ENCODE measurements around a stretch of chr15.

DNA sequence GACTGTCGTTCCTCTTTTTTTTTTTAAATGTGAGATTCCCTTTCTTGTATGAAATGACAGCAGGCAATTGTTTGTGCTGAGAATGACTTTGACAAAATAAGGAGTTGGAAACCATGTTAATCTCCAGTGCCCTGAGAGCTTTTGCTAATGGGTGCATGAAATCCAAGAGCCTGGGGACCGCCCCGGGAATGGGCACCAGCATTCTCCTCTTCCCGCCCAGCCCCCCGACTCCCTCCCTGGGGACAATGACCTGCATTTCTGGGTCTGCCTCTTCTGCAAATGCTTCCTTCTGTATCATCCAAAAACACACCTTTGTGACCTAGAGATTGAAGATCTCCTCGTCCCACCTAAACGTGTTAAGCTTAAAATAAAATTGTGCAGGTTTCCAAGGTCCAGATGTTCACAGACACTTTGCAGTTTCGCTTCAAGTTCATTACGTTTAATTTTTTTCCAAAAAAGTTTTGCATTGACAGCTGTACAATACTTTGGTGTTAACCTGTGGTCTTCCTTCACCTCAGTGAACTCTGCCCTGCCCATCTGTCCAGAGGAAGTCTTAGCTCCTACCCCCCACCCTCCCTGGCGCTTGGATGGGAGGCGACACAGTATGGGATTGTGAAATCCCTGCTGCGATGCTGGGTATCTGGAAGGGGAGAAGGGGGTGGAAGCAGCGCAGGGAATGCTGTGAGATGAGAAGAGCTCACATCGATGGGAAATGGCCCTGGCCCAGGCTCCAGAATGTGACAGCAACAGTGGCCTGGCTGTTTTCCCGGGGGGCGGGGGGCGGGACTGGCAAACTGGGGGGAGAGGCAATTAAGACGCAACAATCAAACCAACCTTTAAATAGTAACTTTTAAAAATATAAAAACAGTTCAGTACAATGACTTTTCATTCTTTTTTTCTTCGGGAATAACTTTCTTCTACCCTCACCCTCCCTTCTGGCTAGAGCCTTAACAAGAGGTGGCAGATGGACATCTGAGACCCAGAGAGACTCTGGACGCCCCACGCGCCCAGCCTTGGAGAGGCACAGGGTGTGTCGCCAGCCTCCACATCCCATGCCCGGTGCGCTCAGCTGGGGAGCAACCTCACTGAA lies 50.0 kb downstream of the TLE3 start:
- RAMPAGE, long total RNA = no peak
- RRBS, 2 experiments = no CpG with 5 or more reads among the region's 25 CpGs
CAGE:
- cytosol, long polyA minus RNA = no peak
- cytosol, long polyA plus RNA = no peak
- long polyA plus RNA = no peak
- nucleolus, long total RNA = no peak
- nucleus, long polyA plus RNA = no peak
- nucleus, long total RNA = no peak

DNA sequence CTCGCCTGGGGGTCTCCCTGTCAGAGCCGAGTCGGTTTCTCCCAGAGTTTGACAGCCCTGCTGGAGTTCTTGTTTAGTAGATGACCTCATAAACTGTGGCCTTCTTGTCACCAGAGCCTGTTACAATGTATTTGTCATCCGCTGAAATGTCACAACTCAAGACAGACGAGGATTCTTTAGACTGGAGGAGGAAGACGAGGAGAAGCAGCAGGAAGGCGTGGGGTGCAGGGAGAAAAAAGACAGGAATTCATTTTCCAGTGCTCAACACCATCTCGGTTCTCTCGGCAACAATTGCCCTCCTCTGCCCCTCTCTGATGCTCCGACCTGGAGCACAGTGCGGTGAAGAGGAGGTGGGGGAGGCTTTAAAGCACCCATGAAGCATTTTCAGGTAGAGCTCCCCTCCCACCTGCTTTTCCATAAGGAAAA lies 47.7 kb downstream of the TLE3 start:
- RAMPAGE, long total RNA = no peak
- RRBS, 2 experiments = no CpG with 5 or more reads among the region's 11 CpGs
CAGE:
- cytosol, long polyA minus RNA = no peak
- cytosol, long polyA plus RNA = no peak
- long polyA plus RNA = no peak
- nucleolus, long total RNA = no peak
- nucleus, long polyA plus RNA = no peak
- nucleus, long total RNA = no peak

- RAMPAGE, long total RNA = no peak
- RRBS, 2 experiments = no CpG with 5 or more reads among the region's 26 CpGs
CAGE:
- cytosol, long polyA minus RNA = no peak
- cytosol, long polyA plus RNA = no peak
- long polyA plus RNA = no peak
- nucleolus, long total RNA = no peak
- nucleus, long polyA plus RNA = no peak
- nucleus, long total RNA = no peak
Observed at GRCh38 chr15:70057126-70057910, 40.4 kb downstream of the TLE3 start.

DNA sequence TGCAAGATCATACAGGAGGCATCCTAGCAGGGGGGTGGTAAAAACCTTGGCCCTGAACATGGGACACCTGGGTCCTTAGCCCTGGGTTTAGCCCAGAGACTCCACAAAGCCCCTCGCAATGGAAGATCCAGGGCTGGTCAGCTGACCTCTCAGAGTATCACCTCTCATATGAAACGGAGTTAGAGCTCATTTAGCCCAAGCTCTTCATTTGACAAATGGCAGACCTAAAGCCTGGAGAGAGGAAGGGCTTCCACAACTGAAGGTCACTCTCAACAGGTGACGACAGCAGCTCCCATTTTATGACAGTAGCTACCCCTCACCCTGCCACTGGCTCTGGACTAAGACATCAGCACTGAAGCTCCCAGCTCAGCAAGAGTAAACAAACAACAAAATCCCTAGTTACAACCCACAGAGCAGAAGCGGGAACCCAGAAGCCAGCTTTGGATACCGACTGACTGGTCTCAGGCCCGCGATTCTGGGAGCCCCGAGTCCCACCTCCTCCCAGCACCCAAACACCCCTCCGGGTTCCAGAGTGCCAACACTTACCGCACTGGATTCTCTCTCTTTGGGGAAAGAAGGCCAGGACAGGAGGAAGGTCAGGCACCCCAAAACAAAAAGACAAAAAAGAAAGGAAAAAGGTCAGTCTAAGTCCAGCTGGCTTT lies 33.7 kb downstream of the TLE3 start:
- RAMPAGE, long total RNA = no peak
- RRBS, 2 experiments = no CpG with 5 or more reads among the region's 10 CpGs
CAGE:
- cytosol, long polyA minus RNA = start-site peak on the minus strand centred at position 559 of the sequence, 8 bp wide, 22 reads
- cytosol, long polyA plus RNA = no peak
- long polyA plus RNA = no peak
- nucleolus, long total RNA = no peak
- nucleus, long polyA plus RNA = no peak
- nucleus, long total RNA = no peak

DNA sequence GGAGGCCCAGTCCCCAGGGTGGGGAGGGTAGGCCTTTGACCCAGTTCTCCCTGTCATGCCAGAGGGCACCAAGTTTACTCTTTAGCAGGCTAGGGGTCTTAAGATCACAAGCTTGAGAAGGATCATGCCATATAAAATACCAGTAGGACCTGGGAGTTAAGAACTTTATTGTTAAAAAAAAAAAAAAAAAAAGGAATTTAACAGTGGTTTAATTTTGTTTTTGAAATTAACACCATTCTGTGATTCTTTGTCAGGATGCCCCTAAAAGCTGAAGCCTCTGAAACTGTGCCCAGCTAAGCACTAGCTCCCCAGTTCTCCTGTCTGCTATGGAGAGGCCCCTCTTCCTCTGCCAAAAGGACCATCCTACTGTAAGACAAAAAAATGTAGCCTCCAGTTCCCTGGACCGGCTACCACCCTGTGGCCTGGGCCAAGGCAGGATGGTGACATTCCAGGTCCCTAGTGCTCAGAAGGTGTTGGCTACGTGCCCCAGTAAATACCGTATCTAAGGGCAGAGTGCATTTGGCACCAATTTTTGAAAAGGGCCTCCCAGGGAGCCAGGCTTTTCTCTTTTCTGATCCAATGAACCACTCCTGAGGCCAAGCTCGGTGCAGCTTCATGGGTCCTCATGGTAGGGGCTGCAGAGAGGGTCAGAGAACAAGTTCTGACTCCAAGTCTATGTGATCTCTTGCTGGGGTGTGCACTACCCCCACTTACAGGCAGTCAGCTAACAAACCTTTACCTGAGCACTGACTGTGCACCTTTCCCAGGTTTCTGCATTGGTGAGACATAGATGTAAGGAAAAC lies 32.8 kb downstream of the TLE3 start:
- RAMPAGE, long total RNA = no peak
- RRBS, 2 experiments = no CpG with 5 or more reads among the region's 4 CpGs
CAGE:
- cytosol, long polyA minus RNA = no peak
- cytosol, long polyA plus RNA = no peak
- long polyA plus RNA = no peak
- nucleolus, long total RNA = no peak
- nucleus, long polyA plus RNA = no peak
- nucleus, long total RNA = no peak

DNA sequence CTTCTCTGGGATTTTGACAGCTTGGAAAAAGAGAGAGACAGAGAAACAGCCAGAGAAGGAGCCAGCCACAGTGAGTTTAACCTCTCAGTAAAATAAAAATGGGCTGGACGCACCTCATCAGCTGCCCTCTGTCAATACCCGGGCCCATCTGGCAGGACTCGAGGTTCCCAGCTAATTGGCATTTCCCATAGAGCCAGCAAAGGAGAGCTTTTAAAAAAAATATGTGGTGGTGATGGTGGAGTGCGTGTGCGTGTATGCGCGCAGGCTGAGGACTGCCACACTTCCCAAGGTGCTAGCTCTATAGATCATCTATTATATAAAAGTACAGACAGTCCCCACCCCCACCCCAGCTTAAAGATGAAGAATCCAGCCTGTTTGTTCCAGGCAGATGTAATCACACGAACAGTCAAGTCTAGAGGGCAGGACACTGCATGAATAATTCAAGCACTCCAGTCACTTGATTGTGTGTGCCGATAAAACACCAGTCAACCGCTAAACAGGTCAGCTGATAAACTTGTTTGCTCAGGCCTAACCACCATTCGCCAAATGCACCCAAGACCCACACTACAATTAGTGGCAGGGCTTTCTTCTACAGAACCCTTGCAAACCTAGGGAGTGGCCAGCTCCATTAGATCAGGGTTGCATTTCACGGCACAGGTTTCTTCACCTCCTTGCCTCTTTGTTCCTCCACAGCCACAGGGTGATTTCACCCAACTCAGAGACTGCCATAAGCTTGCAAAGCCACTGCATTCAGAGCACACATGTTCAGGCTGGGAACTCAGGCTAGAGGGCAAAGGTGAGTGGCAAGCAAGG lies 5.9 kb downstream of the TLE3 start:
- RAMPAGE, long total RNA = no peak
- RRBS, 2 experiments = no CpG with 5 or more reads among the region's 12 CpGs
CAGE:
- cytosol, long polyA minus RNA = no peak
- cytosol, long polyA plus RNA = no peak
- long polyA plus RNA = no peak
- nucleolus, long total RNA = no peak
- nucleus, long polyA plus RNA = no peak
- nucleus, long total RNA = no peak

GRCh38 chr15:70101366-70101781 lies 3.7 kb upstream of the TLE3 start:
- RAMPAGE, long total RNA = no peak
- RRBS, 2 experiments = 63% methylated on average over 2 of the region's 10 CpGs; no CpG with 5 or more reads in 1 of the 2 experiments
CAGE:
- cytosol, long polyA minus RNA = no peak
- cytosol, long polyA plus RNA = no peak
- long polyA plus RNA = no peak
- nucleolus, long total RNA = no peak
- nucleus, long polyA plus RNA = no peak
- nucleus, long total RNA = no peak

DNA sequence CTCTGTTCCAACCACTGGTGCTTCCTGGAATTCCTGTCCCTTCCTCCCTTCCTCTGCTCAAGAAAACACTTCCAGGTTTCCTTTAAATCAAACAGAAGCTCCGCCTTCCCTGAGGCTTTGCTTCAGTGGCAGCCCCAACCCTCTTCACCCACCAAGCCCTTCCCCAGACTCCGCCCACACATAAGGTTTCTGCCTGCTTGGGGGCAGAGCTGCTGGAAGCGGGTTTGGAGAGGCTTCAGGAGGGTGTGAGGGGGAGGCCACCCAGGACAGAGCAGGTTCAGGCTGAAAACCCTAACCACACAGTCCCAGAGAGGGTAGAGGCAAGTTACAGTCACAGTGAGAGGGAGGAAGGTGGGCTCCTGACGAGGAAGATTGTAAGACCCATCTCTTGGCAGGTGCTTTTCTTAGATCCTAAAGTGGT lies 150.9 kb upstream of the TLE3 start:
- RAMPAGE, long total RNA = no peak
- RRBS, 2 experiments = no CpG with 5 or more reads among the region's 4 CpGs
CAGE:
- cytosol, long polyA minus RNA = no peak
- cytosol, long polyA plus RNA = no peak
- long polyA plus RNA = no peak
- nucleolus, long total RNA = no peak
- nucleus, long polyA plus RNA = no peak
- nucleus, long total RNA = no peak

- RAMPAGE, long total RNA = no peak
- RRBS, 2 experiments = no CpG with 5 or more reads among the region's 6 CpGs
CAGE:
- cytosol, long polyA minus RNA = no peak
- cytosol, long polyA plus RNA = no peak
- long polyA plus RNA = no peak
- nucleolus, long total RNA = no peak
- nucleus, long polyA plus RNA = no peak
- nucleus, long total RNA = no peak
Observed at GRCh38 chr15:70435187-70435752, 328.1 kb downstream of the UACA start.

GRCh38 chr15:70726713-70727382 lies 36.5 kb downstream of the UACA start:
- RAMPAGE, long total RNA = no peak
- RRBS, 2 experiments = no CpG with 5 or more reads among the region's 3 CpGs
CAGE:
- cytosol, long polyA minus RNA = no peak
- cytosol, long polyA plus RNA = no peak
- long polyA plus RNA = no peak
- nucleolus, long total RNA = no peak
- nucleus, long polyA plus RNA = no peak
- nucleus, long total RNA = no peak

GRCh38 chr15:70807011-70807549 lies 43.7 kb upstream of the UACA start:
- RAMPAGE, long total RNA = no peak
- RRBS, 2 experiments = no CpG with 5 or more reads among the region's 8 CpGs
CAGE:
- cytosol, long polyA minus RNA = no peak
- cytosol, long polyA plus RNA = no peak
- long polyA plus RNA = no peak
- nucleolus, long total RNA = no peak
- nucleus, long polyA plus RNA = no peak
- nucleus, long total RNA = no peak

- RAMPAGE, long total RNA = no peak
- RRBS, 2 experiments = 9 to 20% methylated on average over 7 of the region's 24 CpGs
CAGE:
- cytosol, long polyA minus RNA = no peak
- cytosol, long polyA plus RNA = no peak
- long polyA plus RNA = no peak
- nucleolus, long total RNA = no peak
- nucleus, long polyA plus RNA = no peak
- nucleus, long total RNA = no peak
Observed at GRCh38 chr15:70852917-70853715, 841 bp downstream of the LARP6 start.

- RAMPAGE, long total RNA = no peak
- RRBS, 2 experiments = no CpG with 5 or more reads among the region's 4 CpGs
CAGE:
- cytosol, long polyA minus RNA = no peak
- cytosol, long polyA plus RNA = no peak
- long polyA plus RNA = no peak
- nucleolus, long total RNA = no peak
- nucleus, long polyA plus RNA = no peak
- nucleus, long total RNA = no peak
Observed at GRCh38 chr15:71146635-71147196, 31.4 kb downstream of the THSD4 start.

- RAMPAGE, long total RNA = no peak
- RRBS, 2 experiments = no CpG with 5 or more reads among the region's 6 CpGs
CAGE:
- cytosol, long polyA minus RNA = no peak
- cytosol, long polyA plus RNA = no peak
- long polyA plus RNA = no peak
- nucleolus, long total RNA = no peak
- nucleus, long polyA plus RNA = no peak
- nucleus, long total RNA = no peak
Observed at GRCh38 chr15:71294172-71294517, 178.9 kb downstream of the THSD4 start.

GRCh38 chr15:71435234-71436008 lies 320.1 kb downstream of the THSD4 start:
- RAMPAGE, long total RNA = no peak
- RRBS, 2 experiments = no CpG with 5 or more reads among the region's 7 CpGs
CAGE:
- cytosol, long polyA minus RNA = no peak
- cytosol, long polyA plus RNA = no peak
- long polyA plus RNA = no peak
- nucleolus, long total RNA = no peak
- nucleus, long polyA plus RNA = no peak
- nucleus, long total RNA = no peak

GRCh38 chr15:71526001-71526628 lies 284.2 kb upstream of the NR2E3 start:
- RAMPAGE, long total RNA = no peak
- RRBS, 2 experiments = 46% methylated on average over 3 of the region's 11 CpGs; no CpG with 5 or more reads in 1 of the 2 experiments
CAGE:
- cytosol, long polyA minus RNA = no peak
- cytosol, long polyA plus RNA = no peak
- long polyA plus RNA = no peak
- nucleolus, long total RNA = no peak
- nucleus, long polyA plus RNA = no peak
- nucleus, long total RNA = no peak

DNA sequence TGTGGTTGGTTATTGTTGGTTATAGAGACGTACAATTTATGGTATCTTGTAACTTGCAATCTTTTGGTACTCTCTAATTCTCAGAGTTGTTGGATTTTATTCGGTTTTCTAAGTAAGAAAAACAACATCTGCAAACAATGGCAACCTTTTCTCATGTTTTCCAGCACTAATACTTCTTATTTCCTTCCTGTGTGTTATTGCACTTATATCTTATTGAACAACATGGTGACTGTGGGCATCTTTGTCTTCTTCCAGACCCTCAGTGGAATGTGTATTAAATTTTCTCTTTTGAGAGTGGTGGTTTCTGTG lies 184.3 kb upstream of the NR2E3 start:
- RAMPAGE, long total RNA = no peak
- RRBS, 2 experiments = no CpG with 5 or more reads among the region's 2 CpGs
CAGE:
- cytosol, long polyA minus RNA = no peak
- cytosol, long polyA plus RNA = no peak
- long polyA plus RNA = no peak
- nucleolus, long total RNA = no peak
- nucleus, long polyA plus RNA = no peak
- nucleus, long total RNA = no peak

DNA sequence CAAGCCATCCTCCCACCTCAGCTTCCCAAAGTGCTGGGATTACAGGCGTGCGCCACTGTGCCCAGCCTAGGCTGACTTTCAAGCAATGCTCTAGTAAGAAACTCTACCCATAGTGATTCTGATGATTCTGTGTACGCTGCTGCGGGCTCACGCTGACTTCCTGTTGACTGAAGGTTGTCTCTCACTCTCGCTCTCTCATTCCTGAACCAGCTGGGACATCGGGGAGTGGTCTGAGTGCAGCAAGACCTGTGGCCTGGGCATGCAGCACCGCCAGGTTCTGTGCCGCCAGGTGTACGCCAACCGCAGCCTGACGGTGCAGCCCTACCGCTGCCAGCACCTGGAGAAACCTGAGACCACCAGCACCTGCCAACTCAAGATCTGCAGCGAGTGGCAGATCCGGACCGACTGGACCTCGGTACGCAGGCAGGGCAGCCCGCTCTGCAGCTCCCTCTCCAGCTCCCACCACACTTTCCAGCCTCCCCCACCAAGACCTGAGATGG lies 63.7 kb upstream of the NR2E3 start:
- RAMPAGE, long total RNA = no peak
- RRBS, 2 experiments = no CpG with 5 or more reads among the region's 19 CpGs
CAGE:
- cytosol, long polyA minus RNA = no peak
- cytosol, long polyA plus RNA = no peak
- long polyA plus RNA = no peak
- nucleolus, long total RNA = no peak
- nucleus, long polyA plus RNA = no peak
- nucleus, long total RNA = no peak

DNA sequence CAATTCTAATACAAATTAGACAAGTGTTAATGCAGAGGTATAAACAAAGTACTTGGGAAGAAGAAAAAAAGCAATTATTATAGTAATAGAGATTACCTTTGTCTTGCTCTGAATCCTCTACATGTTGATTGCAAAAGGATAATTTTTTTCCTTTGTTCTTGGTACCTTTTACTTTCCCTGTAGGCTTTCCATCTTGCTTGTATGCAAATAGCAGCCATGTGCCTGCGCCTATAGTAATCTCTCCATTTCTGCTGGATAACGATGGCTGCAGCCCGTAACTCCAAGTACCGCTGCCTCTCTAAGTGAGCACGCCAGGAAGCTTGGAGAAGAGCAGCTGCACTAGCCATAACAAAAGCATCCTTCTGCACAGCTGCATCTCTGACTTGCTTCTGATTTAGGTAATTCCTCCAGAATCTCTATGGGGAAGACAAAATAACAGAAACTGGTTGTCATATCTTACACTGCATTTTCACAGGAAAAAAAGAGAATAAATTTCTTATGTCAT lies 89.3 kb downstream of the NR2E3 start:
- RAMPAGE, long total RNA = no peak
- RRBS, 2 experiments = no CpG with 5 or more reads among the region's 5 CpGs
CAGE:
- cytosol, long polyA minus RNA = no peak
- cytosol, long polyA plus RNA = no peak
- long polyA plus RNA = no peak
- nucleolus, long total RNA = no peak
- nucleus, long polyA plus RNA = no peak
- nucleus, long total RNA = no peak

- RAMPAGE, long total RNA = no peak
- RRBS, 2 experiments = no CpG with 5 or more reads among the region's 6 CpGs
CAGE:
- cytosol, long polyA minus RNA = no peak
- cytosol, long polyA plus RNA = no peak
- long polyA plus RNA = no peak
- nucleolus, long total RNA = no peak
- nucleus, long polyA plus RNA = no peak
- nucleus, long total RNA = no peak
Observed at GRCh38 chr15:71925908-71926438, 115.6 kb downstream of the NR2E3 start.

All from GM12878 (cell line).